Neural cell (in vitro differentiated cells): Measurements from ENCODE around the gene SLC7A8.

DNA sequence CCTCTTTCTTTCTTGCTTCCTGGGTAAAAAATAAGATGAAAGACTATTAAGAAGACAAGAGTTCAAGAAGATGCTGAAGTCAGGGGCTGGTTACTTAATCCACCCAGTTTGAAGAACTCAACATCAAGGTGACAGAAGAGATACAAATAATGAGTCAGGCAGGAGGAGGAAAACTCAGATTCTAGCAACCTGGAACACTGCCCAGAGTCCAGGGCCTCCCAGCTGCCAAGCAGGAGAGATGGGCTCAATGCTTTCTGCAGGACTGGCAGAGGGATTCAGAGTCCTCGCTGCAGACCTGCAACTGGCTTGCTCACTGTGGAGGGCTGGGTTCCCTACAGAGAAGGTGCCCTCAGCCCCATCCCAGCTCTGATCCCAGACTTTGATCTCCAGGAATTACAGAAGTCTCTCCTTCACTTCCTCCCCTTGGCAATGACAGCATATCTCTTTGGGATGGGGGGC lies 28.6 kb upstream of the CEBPE start:
- RAMPAGE, long total RNA = no peak

DNA sequence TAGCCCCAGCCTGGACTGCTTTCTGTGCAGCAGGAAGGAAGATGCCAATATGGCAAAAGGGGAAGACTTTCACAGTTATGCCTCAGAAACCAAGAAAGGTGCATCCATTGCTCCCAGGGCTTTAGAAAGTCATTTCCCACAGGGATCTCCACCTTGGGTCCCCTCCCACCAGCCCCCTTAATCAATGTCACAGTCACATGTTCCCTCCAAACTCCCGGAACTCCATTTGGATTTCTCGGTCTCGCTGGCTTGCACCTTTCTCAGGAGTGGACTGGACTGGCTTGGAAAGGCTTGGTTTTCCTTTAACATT lies 30.0 kb downstream of the SLC7A8 start:
- RAMPAGE, long total RNA = no peak

GRCh38 chr14:23182398-23183047 lies 937 bp downstream of the SLC7A8 start:
- RAMPAGE, long total RNA = no peak

- RAMPAGE, long total RNA = no peak
Measured at GRCh38 chr14:23183048-23184199, at the start of gene SLC7A8. Gene SLC7A8 (minus strand): TSS chr14:23183660.

DNA sequence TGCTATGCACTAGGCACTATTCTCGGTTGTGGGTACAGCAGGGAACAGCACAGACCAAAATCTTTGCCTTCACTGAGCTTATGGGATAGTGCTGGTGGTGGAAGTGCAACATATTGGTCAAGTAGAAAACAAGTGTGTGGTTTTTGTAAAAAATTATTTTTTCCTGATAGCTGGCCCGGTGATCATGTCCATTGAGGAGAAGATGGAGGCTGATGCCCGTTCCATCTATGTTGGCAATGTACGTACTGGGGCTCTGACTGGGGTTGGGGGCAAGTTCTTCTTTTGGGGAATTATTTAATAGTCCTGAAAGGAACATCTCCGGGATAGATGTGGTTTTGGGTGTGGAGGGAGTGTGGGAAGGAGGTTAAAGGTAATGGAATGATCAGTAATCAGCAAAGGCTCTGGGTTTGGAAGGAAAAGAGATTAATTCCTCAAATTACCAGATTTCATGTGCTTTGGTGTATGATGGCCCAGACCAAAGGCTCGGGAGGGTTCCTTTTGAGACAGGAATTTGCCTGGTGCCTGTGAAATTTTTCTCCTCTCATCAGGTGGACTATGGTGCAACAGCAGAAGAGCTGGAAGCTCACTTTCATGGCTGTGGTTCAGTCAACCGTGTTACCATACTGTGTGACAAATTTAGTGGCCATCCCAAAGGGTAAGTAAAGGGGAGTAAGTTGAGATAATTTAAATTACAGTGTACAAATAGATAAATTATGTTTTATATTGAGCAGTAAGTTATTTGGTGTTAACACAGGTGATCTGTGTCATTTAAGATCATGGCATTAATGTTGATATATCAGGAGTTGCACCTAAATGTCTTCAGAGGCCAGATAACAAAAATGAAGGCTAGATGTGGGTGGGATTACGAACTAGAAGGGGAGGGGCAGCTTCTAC lies 1.8 kb downstream of the PABPN1 start:
- RAMPAGE, long total RNA = no peak

DNA sequence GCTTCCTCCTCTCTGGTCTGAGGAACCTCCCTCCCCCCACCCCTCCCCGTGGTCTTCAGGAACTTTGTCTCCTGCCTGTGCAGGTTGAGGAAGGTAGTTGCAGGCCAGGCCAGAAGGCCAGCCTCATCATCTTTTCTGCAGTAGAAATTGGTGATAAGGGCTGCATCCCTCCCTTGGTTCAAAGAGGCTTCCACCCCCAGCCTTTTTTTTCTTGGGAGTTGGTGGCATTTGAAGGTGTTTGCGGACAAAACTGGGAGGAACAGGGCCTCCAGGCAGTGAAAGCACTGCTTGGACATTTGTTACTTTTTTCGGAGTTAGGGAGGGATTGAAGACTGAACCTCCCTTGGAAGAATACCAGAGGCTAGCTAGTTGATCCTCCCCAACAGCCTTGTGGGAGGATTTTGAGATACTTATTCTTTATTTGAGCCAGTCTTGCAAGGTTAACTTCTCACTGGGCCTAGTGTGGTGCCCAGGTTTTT lies 3.1 kb downstream of the PABPN1 start:
- RAMPAGE, long total RNA = no peak

GRCh38 chr14:23325692-23326132 lies 4.5 kb downstream of the PABPN1 start:
- RAMPAGE, long total RNA = no peak

DNA sequence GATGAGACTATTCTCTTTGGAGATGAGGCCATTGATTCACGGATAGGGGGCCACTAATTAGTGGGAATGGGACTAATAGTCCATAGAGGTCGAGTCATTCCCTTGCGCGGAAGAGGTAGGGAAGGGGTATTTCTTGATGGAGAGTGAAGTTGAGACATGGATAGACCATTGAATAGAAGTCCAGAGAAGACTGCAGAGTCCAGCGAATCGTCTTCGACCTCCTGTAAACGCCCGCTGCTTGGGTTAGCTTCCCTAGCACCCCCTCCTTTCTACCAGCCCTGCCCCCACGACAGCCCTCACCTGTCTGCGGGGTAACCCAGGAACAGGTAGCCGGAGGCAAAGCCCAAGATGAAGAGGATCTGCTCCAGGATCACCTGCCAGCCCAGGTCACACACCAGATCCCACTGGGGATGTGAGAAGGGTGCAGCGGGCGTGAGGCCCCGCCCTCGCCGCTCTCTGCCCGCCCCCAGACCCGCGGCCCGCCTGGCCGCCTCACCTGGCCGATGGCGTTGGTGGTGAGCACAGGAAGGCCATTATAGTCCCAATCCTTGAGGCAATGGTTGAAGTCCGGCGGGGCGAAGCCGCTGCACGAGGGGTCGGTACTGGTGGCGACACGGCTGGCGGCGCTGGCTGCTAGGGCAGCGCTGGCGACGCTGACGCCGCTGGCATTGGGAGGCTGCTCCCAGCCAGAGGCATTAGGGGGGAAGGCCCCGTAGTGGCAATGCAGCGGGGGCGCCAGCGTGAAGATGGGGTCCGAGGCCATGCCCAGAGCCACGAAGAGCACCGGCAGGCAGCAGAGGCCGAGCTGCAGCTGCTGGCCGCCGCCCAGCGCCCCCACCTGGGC lies 1.0 kb downstream of the SLC22A17 start:
- RAMPAGE, long total RNA = no peak

- RAMPAGE, long total RNA = no peak
Measured at GRCh38 chr14:23365653-23365968, 639 bp upstream of the EFS start.

GRCh38 chr14:23420720-23421493 lies 12.8 kb upstream of the MYH6 start:
- RAMPAGE, long total RNA = no peak

DNA sequence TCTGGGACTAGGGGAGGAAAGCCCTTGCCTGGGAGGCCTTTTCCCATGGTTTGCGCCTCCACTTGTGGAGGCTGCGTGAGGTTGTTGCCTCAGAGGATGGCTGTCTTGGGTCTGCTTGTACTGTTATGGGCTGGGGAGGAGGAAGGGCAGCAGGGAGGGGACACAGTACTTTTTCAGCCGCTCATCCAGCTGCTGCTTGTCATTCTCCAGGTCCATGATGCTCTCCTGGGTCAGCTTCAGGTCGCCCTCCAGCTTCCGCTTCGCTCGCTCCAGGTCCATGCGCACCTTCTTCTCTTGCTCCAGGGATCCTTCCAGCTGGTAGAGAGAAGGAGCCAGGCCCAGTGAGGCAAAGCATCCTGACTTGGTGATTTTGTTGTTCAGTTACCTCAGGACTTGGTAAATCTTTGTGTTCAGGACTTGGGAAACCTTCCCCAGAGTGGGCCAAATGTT lies 13.4 kb downstream of the MYH7 start:
- RAMPAGE, long total RNA = no peak

GRCh38 chr14:23423676-23424274 lies 11.7 kb downstream of the MYH7 start:
- RAMPAGE, long total RNA = no peak

GRCh38 chr14:23428197-23428828 lies 7.1 kb downstream of the MYH7 start:
- RAMPAGE, long total RNA = no peak

- RAMPAGE, long total RNA = no peak
Measured at GRCh38 chr14:23432042-23433492, 2.9 kb downstream of the MYH7 start.

DNA sequence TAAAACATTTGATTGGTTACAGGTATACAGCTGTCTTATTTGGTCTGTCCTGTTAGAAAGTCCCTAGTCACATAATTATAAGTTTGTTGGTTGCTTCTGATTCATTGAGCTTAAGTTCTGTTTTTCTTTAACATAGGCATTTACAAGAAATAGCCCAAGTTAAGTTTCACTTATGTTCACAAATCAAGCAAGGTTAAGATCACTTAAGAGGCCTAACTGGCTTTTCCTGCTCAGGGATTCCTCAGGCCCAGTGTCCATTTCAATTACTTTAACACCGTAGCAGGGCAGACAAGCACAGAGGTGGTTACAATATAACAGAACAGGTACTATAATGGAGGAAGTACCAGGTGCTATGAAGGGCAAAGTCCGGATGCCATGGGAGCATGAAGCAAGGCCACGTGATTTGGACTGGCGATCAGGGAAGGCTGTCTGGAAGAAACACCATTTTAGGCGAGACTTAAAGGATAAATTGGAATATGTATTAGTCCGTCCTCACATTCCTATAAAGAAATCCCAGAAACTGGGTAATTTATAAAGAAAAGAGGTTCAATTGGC lies 12.4 kb upstream of the MYH7 start:
- RAMPAGE, long total RNA = no peak

GRCh38 chr14:23559864-23560645 lies 4.0 kb downstream of the THTPA start:
- RAMPAGE, long total RNA = no peak

DNA sequence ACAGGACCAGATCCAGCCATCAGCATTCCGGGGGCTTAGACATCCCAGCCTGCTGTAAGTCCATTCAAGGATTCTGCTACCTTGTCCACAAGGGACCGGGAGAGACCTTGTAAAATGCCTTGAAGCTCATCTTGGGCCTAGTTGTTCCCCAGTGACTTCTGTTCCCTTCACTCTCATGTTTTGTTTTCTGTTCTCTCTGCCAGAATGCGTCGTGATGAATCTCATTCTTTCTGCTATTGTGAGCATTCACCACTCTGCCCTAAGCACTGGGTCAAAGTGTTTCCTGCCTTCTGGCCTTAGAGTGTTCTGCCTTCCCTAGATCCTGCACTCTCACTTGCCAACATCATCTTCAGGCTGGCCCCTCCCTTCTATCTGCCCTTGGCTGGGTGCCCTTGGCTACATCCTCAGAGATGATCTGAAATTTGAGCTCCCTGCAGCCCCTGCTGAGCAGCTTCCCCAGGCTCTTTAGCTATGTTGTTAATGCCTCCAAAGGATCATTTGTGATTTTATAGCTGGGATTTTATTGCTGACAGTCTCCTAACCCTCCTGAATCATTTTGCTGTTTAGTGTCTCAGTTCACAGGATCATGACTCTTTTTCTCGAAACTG lies 4.3 kb downstream of the DHRS2 start:
- RAMPAGE, long total RNA = no peak

- RAMPAGE, long total RNA = no peak
Measured at GRCh38 chr14:23663502-23663743, 27.3 kb downstream of the DHRS2 start.

GRCh38 chr14:23969621-23970291 lies 16.2 kb downstream of the DHRS4 start:
- RAMPAGE, long total RNA = start-site peak on the plus strand at chr14:23969874-23970043, 7 and 16 reads in 2 replicates

DNA sequence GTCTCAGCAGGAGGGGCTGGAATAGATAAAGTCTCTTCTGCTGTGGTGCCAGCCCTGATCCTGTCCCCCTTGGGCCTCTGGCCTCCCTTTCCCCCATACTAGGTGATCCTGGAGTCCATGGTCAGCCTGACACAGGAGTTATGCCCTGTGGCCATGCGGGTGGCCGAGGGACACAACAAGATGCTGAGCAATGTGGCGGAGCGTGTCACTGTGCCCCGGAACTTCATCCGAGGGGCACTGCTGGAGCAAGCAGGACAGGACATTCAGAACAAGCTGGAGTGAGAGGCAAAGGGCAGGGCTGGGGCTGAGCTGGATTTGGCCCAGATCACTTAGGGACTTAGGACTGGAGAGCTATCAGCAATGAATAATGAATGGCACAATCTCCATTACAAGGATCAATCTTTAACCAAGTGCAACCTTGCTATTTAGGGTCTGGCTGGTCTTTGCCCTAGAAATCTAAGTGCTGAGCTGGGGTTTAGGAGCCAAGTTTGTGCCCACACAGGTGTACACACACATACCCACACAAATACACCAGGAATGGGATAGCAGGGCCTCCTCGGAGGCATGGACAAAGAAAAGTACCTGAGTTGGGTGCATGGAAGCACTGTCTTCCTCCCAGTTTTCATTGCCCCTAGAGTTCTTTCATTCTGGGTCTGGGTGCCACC lies 9.7 kb downstream of the CARMIL3 start:
- RAMPAGE, long total RNA = no peak